ENCODE measurements around the gene CCNA2.

DNA sequence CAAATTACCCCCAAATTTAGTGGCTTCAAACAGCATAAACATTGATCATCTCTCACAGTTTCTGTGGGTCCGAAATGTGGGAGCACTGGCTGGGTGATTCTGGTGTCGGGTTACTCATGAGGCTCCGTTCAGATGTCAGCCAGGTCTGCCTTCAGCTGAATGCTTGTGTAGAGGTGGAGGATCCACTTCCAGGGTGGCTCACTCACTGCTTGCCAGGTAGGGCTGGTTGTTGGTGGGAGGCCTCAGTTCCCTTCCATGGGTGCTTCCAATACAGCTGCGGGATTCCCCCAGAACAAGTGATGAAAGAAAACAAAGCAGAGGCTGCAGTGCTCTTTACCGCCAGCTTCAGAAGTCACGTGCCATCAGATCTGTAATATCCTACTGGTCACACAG, 1.0 kb upstream of the SMIM43 start:
- PRO-cap: no peak

DNA sequence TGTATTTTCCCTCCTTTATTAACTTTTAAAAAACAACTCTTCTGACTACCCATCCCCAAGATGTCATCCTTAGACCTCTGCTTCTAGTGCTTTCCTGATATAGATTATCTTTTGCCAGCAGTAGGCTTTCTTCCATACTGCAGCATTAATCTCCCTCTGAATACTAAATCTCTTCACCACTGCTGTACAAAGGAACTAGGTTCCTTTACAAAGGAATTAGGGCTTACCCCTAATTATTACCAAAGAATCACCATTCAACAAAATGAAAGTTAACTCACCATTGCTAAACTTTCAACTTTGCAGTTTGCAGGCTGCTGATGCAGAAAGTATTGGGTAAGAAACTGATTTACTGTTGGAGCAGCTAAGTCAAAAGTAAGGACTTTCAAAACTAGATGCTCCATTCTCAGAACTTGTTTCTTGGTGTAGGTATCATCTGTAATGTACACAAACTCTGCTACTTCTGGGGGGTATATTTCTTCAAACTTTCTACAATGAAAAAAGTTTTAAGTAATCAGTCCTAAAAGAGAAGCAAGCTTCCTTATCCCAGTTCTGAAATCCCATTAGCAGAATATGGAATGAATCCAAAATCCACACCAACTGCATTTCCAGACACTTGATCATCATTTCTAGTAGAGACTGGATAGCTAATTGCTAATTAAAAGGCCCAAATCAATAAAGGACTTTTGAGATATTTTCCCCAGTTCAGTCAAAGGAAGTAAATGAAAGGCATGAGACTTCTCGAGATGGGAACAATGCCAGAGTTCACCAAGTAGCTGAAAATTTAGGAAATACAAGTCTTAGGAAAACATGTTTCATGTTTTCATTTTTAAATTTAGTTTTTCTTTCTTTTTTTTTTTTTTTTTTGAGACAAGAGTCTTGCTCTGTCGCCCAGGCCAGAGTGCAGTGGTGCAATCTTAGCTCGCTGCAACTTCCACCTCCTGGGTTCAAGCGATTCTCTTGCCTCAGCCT, 4.3 kb downstream of the CCNA2 start:
- PRO-cap: no peak

GRCh38 chr4:121823365-121824310, at the start of gene CCNA2:
CCNA2 (minus strand) TSS chr4:121823883.
- PRO-cap: unidirectional peak, plus-strand start at chr4:121824089

- PRO-cap: no peak
These were observed 3.6 kb downstream of the BLTP1 start for GRCh38 chr4:122155586-122156277.

DNA sequence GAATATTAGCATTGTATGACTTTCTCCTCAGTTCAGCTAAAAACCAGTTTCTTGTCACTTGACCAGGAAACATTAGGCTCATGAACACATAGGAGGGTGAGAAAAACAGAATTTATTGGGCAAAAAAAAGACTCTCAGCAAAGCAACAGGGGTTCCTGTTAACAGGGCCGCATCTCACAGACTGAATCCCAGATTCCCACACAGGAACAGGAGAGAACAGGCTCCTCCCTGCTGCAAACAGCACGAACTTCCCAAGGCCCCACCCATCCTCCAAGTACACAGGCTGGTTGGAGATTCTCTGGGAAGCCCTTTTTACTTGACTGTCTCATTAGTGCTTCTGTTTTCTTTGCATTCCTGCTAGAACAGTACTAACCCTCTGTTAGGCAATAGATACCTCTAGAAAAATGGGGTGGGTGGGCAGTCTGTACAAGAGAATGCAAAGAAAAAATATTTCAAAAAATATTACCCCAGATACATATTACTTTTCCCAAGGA, 52.4 kb upstream of the IL21 start:
- PRO-cap: no peak

DNA sequence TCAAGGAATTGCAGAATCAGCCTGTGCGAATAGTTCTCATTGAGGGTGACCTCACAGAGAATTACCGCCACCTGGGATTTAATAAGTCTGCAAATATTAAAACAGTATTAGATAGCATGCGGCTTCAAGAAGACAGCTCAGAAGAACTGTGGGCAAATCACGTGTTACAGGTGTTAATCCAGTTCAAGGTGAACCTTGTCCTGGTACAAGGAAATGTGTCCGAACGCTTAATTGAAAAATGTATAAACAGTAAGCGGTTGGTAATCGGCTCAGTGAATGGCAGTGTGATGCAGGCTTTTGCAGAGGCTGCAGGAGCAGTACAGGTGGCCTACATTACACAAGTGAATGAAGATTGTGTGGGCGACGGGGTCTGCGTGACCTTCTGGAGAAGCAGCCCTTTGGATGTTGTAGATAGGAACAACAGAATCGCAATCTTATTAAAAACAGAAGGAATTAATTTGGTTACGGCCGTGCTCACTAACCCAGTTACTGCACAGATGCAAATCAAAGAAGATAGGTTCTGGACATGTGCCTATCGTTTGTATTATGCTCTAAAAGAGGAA, 10.5 kb downstream of the BBS12 start:
- PRO-cap: no peak

- PRO-cap: no peak
These were observed 56.2 kb downstream of the SPATA5 start for GRCh38 chr4:122979133-122979394.

- PRO-cap: no peak
These were observed 58.0 kb upstream of the SPRY1 start for GRCh38 chr4:123338538-123338962.

GRCh38 chr4:123397130-123397533, 537 bp downstream of the SPRY1 start:
- PRO-cap: bidirectional peak, plus-strand start at chr4:123397480, minus-strand start at chr4:123397392

DNA sequence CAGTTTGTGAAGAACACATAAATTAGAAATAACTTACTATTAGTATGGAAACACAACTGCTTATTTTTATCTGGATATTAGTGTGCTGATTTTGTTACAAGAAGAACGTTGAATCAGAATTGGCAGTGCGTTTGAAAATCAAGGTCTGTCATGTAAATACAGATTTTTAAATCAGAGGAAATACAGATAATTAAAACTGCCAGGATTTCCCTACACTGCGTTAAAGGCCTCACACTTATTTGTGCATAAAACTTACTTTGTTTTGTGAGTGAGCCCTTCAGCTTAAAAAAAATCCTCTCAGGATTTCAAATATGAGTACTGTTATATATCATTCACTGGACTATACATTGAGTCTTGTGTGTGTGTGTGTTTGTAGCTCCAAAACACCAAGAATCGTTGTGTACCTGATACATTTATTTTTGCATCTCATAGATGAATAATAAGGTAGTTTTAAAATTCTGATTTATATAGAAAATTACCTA, 4.0 kb downstream of the SPRY1 start:
- PRO-cap: no peak

DNA sequence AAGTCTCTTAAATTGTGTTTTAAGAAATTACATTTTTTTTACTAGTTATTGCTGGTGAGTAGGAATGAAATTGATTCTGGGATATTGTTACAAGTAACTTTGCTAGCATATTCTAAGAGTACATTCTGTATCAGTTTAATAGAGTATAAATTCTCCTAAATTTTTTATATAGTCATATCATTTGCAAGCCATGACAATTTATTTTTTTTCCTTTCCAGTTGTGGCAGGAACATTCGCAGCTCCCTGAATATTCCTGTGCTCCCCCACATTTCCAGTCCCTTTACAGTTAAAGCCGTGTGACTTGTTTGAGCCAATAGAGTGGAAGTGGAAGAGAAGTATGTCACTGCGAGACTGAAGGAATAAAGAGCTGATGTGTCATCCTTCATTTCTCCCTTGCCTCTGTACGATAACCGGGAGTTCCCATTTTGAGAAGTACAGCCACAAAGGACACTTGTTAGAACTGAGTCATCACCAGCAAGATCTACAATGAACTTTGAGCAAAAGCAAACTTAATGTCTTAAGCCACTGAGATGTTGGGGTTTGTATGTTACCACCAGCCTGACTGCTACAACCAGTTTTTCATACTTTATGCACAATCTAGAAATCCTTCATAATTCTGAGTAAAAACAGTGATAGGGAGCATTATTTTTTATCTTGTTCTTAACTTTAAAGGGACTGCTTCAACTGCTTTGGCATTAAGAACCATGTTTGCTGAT, 92.3 kb downstream of the SPRY1 start:
- PRO-cap: no peak

DNA sequence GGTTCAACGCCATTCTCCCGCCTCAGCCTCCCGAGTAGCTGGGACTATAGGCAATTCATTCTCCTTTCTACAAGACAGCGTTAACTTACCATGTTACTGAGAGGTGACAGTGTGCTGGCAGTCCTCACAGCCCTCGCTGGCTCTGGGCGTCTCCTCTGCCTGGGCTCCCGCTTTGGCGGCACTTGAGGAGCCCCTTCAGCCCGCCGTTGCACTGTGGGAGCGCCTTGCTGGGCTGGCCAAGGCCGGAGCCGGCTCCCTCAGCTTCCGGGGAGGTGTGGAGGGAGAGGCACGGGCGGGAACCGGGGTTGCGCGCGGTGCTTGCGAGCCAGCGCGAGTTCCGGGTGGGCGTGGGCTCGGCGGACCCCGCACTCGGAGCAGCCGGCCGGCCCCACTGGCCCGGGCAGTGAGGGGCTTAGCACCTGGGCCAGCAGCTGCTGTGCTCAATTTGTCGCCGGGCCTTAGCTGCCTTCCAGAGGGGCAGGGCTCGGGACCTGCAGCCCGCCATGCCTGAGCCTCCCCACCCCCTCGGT, 373.7 kb downstream of the ANKRD50 start:
- PRO-cap: no peak

GRCh38 chr4:125317337-125318172, 2.8 kb downstream of the FAT4 start:
- PRO-cap: no peak

GRCh38 chr4:125365813-125366071, 51.0 kb downstream of the FAT4 start:
- PRO-cap: no peak

DNA sequence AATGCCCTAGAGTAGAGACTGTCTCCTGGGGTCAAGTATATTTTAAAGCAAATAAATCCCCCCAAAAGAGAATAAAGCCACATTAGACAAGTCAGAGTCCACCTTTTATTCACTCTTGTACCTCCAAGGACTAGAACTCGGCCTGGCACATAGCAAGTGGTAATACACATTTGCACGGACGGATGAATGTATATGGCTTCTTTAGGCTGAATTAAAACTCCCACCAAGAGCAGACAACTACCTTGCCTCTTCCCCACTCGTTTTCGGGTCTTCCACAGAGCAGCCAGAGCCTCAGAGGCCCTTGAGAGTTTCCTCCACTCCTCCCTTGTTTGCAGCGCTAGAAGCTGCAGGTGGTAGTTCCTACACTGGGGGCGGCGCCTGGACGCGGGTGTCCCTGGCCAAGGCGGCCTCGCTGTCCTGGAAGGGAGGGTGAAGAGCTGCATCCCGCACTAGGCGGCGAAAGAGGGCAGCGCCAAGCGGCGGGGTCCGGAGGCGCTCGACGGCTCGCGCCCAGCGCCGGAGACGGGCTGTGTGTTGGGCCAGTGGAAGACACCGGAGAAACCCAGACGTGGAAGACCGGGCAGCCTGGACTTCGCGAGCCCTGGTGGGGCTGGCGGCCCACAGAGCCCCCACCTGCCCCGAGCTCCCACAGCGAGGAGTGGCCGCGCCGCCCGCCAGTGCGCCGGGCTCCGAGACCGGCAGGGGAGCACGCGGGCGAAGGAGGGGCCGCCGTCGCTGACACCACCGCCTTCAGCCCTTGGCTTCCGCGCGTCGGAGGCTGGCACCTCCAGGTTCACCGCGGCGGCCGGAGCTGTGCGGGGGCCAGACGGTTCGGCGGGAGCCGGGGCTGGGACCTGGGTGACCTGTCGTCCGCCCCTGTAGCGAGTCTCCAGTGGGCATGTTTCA, 10.0 kb upstream of the INTU start:
- PRO-cap: unidirectional peak, plus-strand start at position 452 of the sequence; unidirectional peak, plus-strand start at position 469 of the sequence

GRCh38 chr4:127781306-127781617, 860 bp upstream of the HSPA4L start:
- PRO-cap: no peak

DNA sequence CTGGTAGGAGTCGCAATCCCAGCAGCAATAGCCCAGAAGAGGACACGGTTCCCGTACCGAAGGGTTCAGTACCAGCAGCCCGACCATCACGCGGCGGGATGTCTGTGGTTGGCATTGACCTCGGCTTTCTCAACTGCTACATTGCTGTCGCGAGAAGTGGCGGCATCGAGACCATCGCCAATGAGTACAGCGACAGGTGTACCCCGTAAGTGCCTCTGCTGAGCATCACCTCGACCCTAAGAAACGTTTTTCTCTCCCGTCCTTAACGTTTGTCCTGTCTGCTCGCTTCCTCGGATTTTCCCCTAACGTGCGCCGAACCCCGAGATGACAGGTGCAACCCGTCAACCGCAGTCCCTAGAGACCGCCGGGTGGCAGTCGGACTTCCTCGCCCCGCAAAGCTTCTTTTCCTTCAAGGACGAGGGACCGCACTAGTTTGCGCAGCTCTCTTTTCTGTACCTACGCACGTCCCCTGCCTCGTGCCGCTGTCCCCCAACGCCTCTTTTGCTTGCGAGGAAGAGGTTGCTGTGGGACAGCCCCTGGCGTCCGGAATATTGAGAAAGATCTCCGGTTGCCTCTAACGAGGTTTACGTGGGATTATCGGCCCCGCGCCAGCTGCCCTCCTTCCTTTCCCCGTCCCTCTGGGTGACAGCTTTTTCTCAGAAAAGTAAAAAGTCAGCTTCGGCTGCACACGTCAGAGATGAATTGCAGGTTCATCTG, 489 bp downstream of the HSPA4L start:
- PRO-cap: bidirectional peak, plus-strand start at position 504 of the sequence, minus-strand start at position 503 of the sequence; bidirectional peak, plus-strand start at position 577 of the sequence, minus-strand start at position 550 of the sequence; bidirectional peak, plus-strand start outside the sequence, minus-strand start at position 640 of the sequence

DNA sequence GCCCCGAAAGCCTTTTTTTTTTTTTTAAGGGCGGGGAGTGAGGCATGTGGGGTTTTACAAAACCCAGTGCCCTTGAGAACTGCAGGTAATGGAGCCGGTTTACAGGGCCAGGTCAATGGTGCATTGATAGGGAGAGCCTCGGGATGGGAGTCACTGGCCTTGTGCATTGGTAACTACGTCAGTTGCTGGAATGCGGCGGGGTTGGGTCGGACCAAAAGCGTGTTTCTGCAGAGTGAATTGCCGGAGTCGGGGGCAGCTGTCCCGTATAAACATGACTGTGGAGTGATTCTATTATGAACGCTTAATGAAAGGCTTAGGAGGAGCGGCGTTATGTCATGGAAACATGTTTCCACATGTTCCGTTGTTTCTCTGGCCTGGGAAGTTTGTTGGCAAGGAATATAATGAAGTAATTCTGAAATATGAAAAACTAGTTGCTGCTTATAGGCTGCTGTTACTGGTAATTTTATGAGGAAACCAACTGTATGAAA, 1.1 kb downstream of the HSPA4L start:
- PRO-cap: bidirectional peak, plus-strand start at position 230 of the sequence, minus-strand start outside the sequence

GRCh38 chr4:127783942-127784484, 1.9 kb downstream of the HSPA4L start:
- PRO-cap: no peak

- PRO-cap: bidirectional peak, plus-strand start at chr4:127870998, minus-strand start at chr4:127870789; unidirectional peak, plus-strand start at chr4:127871126
These were observed 9.9 kb upstream of the PLK4 start for GRCh38 chr4:127870526-127871373.

Measured in anterior vena cava (tissue), 1 donor.